SK-N-DZ (cell line): Measurements from ENCODE around the genes RAP1GDS1, ADH1B and EMCN.

RAMPAGE:
- cytosol, long total RNA = no peak
- nucleus, long total RNA = no peak
Observed at GRCh38 chr4:98261072-98261788, at the start of gene RAP1GDS1. Gene RAP1GDS1, plus strand, starts transcription at chr4:98261384.

RAMPAGE:
- cytosol, long total RNA = no peak
- nucleus, long total RNA = no peak
Observed at GRCh38 chr4:98659036-98659499, 657 bp upstream of the TSPAN5 start.

GRCh38 chr4:99087206-99087563 is 1.4 kb downstream of the ADH5 start:
RAMPAGE:
- cytosol, long total RNA = no peak
- nucleus, long total RNA = no peak

GRCh38 chr4:99087880-99088126 is 785 bp downstream of the ADH5 start:
RAMPAGE:
- cytosol, long total RNA = no peak
- nucleus, long total RNA = no peak

RAMPAGE:
- cytosol, long total RNA = no peak
- nucleus, long total RNA = no peak
Observed at GRCh38 chr4:99205434-99206029, 13.5 kb downstream of the ADH6 start.

DNA sequence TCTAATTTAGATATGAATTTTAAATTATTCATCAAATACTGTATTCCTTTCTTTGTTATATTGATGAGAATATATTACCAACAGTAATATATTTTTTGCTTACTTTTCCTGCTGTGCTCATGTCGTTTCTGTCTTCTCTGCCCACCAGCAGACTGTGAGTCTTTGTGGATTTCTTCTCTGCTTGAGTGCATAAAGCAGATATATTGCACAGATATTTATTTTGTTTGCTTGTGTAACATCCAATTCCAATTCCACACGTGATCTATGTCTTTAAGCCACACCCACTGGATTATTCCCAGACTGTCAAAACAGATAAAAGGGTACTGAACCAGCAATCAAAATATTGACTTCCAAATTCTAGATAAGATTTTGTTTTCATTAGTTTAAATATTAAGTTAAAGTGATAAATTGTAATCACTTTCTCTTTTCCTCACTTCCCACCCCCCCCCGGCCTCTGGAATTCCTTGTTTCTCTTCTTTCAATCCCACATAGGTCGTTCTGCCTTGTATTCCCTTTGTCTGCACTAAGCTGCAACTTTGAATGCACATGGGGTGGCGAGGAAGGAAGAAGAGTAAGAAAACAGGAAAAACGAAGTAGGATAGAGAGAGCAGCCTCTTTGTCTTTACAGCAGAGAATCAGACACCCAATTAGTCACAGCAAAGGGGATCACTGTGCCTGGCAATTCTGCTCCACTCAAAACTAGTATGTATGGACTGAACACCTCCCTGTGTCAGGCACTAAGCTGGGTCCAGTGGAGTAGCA is at the start of gene ADH1B:
Gene ADH1B, minus strand, starts transcription at position 191 of the 762 bp plus-strand sequence.
RAMPAGE:
- cytosol, long total RNA = no peak
- nucleus, long total RNA = no peak

RAMPAGE:
- cytosol, long total RNA = no peak
- nucleus, long total RNA = no peak
Observed at GRCh38 chr4:99381595-99382080, 29.1 kb upstream of the ADH1C start.

RAMPAGE:
- cytosol, long total RNA = no peak
- nucleus, long total RNA = no peak
Observed at GRCh38 chr4:100517638-100518594, at the start of gene EMCN. Gene EMCN, minus strand, starts transcription at chr4:100518022.

RAMPAGE:
- cytosol, long total RNA = no peak
- nucleus, long total RNA = no peak
Observed at GRCh38 chr4:101036856-101037362, 310.4 kb downstream of the PPP3CA start.

DNA sequence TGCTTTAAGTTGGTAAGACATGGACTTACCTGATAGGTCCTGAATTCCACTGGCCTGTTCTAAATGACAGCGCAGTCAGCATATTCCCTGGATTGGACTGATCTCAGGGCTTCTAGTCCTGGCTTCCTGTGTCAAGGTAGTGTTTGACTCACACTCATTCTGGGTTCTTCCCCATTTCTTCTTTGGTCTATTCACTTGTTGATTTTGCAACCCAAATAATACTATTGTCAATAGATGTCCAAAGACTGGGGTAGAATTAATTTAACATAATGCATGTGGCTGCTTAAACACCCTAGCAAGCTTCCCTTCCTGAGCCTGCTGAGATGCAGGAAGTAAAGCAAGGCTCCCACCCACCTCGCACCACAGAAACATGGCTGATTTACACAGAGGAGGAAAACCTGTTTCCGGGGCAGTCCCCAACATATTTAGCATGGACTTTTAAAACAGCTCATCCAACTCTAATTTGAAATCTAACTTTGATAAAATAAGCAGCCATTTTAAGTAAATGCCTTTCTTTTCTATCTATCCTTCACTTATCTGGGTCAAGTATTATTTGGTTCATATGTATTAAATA is 64.8 kb downstream of the PPP3CA start:
RAMPAGE:
- cytosol, long total RNA = no peak
- nucleus, long total RNA = no peak

DNA sequence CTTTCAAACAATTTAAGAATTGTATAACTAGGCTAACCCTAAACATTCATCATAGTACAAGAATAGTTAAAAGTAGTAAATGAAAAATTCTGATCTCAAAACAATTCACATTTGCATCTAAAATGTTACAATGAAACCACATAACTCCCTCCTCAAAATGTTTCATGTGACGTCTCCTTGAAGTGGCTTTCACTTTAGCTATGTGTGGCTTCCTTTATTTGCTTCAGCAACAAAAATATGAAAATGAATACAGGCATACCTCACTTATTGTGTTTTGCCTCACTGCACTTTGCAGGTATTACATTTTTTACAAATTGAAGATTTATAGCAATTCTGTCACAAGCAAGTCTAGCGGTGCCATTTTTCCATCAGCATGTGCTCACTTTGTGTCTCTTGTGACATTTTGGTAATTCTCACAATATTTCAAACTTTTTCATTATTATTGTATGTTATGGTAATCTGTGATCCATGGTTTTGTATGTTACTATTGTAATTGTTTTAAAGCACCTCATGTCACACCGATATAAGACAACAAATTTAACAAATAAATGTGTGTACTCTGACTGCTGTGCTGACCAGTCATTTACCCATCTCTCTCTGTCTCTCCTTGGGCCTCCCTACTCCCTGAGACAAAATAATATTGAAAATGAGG is 18.9 kb downstream of the PPP3CA start:
RAMPAGE:
- cytosol, long total RNA = no peak
- nucleus, long total RNA = no peak

RAMPAGE:
- cytosol, long total RNA = no peak
- nucleus, long total RNA = no peak
Observed at GRCh38 chr4:101346456-101346705, 945 bp downstream of the PPP3CA start.

RAMPAGE:
- cytosol, long total RNA = no peak
- nucleus, long total RNA = no peak
Observed at GRCh38 chr4:102344120-102344904, 970 bp downstream of the SLC39A8 start.

DNA sequence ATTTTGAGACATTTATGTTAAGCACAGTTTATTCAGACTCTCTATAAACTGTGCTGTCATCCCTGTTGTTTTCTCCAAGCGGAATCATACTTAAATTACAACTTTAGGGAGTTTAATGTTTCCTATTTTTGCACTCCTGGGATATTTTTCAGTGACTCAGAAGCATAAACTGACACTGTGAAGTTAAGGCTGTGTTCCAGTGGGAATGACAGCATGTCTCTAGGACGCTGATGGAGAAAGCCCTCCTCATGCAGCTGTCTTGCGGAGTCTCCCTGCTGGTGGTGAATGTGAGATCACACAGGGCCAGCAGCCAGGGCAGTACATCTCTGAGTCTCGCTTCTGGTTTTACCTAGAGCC is 53.3 kb downstream of the NFKB1 start:
RAMPAGE:
- cytosol, long total RNA = no peak
- nucleus, long total RNA = no peak

DNA sequence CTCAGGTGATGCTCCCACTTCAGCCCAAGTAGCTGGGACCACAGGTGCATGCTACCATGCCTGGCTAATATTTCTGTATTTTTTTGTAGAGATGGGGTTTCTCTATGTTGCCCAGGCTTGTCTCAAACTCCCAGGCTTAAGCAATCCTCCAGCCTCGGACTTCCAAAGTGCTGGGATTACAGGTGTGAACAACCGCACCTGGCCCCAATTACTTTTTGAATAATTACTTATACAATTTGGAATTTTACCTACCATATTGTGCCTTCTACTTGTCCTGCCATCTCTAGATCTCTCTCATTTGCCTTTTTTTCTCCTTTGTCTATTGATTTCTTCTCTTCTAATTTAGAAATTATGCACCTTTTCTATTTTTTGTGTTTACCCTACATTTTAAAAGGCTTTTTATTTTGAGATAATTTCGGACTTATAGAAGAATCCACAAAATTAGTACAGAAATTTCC is 25.1 kb upstream of the MANBA start:
RAMPAGE:
- cytosol, long total RNA = no peak
- nucleus, long total RNA = no peak

RAMPAGE:
- cytosol, long total RNA = no peak
- nucleus, long total RNA = no peak
Observed at GRCh38 chr4:102796087-102796757, 31.1 kb downstream of the UBE2D3 start.

RAMPAGE:
- cytosol, long total RNA = no peak
- nucleus, long total RNA = no peak
Observed at GRCh38 chr4:103074726-103075173, 1.8 kb downstream of the SLC9B2 start.

DNA sequence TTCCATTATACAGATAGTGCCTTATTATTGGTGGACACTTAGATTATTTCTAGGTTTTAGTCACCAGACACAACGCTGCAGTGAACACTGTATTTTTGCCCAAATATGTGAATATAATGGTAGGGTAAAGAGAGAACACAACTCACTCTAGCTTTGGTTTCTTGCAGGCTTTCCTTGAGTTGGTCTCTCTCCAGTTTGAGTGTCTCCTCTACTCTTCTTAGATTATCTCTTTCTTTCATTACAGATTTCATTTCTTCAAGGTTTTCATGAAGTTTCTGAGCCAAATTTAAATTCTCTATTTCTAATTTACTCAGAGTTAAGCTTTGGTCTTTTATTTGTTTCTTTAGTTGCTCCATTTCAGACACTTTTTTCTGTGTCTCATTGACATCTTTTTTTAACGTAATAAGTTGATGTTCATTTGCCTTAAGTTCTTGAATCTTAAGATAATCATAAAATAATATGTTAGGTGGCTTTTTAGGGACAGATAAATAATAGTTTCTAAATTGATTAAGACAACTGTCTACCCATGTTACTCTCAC is 41.1 kb upstream of the BDH2 start:
RAMPAGE:
- cytosol, long total RNA = no peak
- nucleus, long total RNA = no peak

DNA sequence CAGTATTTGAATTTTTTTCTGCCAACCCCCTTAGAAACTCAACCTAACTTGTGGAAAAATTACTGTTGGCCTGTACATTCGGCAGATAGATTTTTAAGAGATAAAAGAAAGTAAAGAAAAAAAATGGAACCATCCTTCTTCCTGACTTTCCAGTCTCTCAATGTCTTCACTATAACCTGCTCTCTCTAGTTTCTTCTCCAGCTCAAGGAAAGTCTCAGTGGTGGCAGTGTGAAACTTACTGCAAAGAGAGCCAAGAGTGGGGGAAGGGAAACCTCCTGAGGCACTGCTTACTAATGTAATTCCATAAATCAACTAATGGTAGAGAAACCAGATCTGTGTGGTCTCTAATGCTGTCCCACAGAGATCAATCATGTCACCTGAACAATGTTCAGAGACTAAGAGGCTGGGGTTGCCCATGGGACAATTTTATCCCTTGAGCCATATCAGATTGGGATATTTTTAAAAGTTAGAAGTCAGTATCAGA is 7.7 kb downstream of the CXXC4 start:
RAMPAGE:
- cytosol, long total RNA = no peak
- nucleus, long total RNA = no peak

GRCh38 chr4:104930691-104931196 is 215.9 kb upstream of the TET2 start:
RAMPAGE:
- cytosol, long total RNA = no peak
- nucleus, long total RNA = no peak